Metastatic Liver Carcinoma in the Adrenal Gland (tissue), 2 donors: ENCODE data around the gene NDUFAF1.

DNA sequence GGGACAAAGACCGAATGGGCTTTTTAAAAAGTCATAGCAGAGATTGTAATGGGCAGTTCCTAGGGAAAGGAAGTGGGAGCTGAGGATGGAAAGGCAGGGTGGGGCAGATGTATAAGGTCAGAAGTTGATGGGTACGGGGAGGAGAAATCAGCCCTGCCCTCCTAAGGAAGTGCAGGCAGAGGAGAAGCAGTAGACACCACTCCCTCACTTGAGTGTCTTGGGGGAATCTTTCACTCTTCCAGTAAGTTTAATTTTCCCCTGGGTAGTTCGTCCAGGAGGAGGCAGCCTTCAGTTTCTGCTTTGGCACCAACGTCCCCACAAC is 14.1 kb upstream of the SRP14 start:
- PRO-cap, 2 experiments, result no peak in any of the 2 experiments

- PRO-cap, 2 experiments, result no peak in any of the 2 experiments
Observed at GRCh38 chr15:40095323-40095946, 13.2 kb downstream of the BMF start.

- PRO-cap, 2 experiments, result peak in 2 of 2 experiments; most common plus-strand start chr15:40106751 (in 2); most common minus-strand start chr15:40106615 (in 1)
Observed at GRCh38 chr15:40106464-40107315, 2.0 kb downstream of the BMF start.

- PRO-cap, 2 experiments, result no peak in any of the 2 experiments
Observed at GRCh38 chr15:40343368-40344073, 2.8 kb upstream of the CCDC9B start.

- PRO-cap, 2 experiments, result peak in 1 of 2 experiments; most common plus-strand start chr15:40382422 (in 1)
Observed at GRCh38 chr15:40382274-40382546, 311 bp upstream of the KNSTRN start.

DNA sequence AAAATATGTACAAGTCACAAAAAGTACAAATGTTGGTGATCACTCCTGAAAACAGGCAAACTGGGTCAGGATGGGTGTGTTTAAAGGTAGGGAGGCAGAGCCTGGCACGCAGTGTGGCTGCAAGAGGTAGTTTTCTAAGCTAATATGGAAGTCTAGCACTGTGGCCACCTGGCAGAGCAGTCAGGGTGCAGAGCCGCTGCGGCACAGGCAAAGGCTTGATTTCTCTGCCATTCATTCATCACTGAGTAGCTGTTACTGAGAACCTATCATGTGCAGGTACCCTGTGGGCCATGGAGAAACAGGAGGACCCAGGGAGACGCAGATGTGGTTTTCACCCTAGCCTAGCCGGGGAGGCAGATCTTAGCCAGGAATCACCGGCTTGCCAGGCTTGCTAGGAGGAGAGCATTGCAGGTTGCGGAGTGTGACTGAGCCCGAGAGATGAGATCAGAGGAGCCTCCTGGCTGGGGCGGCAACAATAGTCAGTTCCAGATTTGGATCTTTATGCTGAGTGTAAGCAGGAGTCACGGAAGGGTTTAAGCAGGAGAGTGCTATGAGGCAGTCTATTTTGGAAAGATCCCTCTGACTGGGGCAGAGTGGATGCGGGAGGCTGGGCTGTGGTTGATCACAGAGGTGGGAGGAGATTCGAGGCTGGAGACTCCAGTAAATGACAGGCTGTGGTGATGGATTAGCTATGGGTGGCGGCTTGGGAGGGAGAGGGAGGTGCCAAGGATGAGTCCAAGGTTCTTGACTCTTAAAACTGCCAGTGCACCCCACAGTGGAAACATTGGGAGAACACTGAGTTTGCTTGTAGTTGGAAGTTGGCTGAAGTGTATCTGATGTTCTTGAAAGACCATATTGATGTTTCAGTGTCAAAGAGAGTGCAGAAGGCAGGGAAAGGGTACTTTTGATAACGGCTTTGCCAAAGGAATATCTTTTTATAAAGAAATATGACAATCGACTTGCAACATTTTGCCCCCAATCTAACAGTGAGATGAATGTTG is 10.5 kb upstream of the BAHD1 start:
- PRO-cap, 2 experiments, result no peak in any of the 2 experiments

- PRO-cap, 2 experiments, result no peak in any of the 2 experiments
Observed at GRCh38 chr15:40471306-40472398, 868 bp downstream of the CHST14 start.

DNA sequence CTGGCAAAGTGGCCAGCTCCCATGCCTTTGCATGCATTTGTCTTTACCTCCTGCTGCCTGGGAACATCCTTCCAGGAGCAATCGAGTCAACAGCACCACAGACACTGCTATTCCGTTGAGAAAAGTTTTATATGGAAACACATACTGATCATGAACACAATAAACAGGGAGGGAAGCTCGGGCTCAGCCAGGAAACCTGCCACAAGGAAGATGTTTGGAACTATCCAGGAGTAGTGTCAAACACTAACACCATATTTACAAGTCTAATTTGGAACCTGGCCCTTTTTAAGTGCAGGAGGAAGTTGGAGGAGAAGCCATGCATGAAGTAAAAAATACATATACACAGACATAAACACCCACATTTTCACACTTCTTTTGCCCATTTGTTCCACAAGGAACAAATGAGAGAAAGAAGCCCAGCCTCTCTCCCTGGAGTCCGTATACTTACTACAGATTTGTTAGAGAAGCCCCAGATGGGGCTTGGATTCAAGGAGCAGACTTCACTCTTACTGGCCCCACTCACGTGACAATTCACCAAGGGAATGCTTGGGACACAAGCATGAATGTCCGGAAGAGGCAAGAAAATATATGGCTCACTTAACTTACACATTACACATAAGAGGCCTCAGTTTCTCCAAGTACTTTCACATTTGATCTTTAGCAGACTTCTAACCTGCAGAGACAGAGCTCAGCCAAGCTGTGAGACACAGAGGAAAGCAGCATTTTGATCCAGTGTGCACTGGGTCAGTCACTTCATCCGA is 11.7 kb downstream of the CCDC32 start:
- PRO-cap, 2 experiments, result no peak in any of the 2 experiments

- PRO-cap, 2 experiments, result no peak in any of the 2 experiments
Observed at GRCh38 chr15:40567181-40567543, 1.9 kb upstream of the RPUSD2 start.

DNA sequence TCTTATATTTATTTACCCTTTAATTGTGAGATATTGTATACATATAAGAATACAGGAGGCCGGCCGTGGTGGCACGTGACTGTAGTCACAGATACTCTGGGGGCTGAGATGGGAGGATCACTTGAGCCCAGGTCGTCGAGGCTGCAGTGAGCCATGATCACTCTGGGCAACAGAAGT is 772 bp upstream of the RMDN3 start:
- PRO-cap, 2 experiments, result no peak in any of the 2 experiments

GRCh38 chr15:40806694-40806866 is 309 bp upstream of the ZFYVE19 start:
- PRO-cap, 2 experiments, result no peak in any of the 2 experiments

DNA sequence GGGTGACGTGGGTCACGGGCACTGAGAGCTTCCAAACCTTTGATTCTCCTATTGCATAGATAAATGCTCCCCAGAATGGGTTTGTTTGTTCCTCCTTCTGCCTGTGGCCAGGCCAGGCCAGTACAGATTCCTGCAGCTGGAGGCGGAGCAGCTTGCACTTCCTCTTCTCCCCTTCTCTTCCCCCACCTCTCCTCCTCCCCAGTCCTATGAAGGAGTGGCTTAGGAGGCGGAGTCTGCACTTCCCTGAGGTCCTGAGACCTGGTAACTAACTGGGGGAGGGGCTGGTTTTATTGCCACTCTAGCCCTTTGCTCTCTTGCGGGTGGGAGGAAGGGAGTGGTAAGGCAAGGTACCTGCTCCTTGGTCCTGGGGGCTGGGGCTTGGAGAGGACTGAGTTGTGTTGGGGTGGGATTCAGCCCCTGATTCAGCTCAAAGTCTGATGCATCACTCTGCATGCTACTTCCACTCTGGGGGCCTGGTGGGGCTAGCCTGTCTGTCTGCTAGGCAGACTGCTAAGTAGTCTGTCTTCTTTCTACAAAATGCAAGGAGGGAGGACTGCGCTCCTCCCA is 3.6 kb downstream of the SPINT1 start:
- PRO-cap, 2 experiments, result peak in 1 of 2 experiments; most common minus-strand start position 180 of the sequence (in 1)

DNA sequence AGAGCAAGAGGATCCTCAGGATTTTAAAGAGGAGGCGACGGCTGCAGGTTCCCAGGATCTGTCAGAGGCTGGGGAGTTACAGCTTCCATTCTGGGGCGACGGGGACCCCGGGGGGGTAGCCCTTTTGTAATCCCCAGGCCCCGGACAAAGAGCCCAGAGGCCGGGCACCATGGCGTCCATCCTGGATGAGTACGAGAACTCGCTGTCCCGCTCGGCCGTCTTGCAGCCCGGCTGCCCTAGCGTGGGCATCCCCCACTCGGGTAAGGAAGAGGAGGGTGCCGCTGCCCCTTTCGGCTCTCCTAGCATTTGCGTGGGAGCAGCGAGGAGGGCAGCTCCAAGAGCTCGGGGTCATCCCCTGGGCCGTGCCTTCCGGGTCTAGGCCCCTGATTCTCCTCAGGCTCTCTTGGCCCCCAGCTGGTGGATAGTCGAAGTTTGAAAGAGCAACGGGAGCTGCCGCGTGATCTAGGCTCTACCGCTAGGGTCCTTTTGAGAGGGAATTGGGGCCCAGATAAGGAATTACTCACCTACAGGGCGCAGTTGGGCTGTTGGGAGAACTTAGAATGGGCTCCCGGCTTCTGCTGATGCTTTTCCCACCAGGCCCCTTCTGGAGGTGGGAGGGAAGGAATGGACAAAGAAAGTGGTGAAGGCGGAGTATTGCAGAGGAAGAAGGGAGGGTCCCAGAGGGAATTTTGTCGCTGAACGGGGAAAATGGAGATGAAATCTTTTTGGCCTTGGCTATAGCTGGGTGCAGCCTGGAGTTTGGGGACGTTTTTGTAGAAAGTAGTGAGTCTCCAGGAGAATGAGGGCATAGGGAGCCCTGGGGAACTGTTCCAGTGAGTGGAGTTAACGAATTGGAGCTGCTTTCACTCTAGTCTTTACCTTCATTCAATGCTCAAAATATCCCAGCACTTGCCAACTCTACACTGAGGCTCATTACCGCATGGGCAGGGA is 625 bp downstream of the VPS18 start:
- PRO-cap, 2 experiments, result no peak in any of the 2 experiments

GRCh38 chr15:40907404-40907925 is 13.2 kb downstream of the VPS18 start:
- PRO-cap, 2 experiments, result peak in 1 of 2 experiments; most common plus-strand start chr15:40907630 (in 1); most common minus-strand start chr15:40907492 (in 1)

- PRO-cap, 2 experiments, result no peak in any of the 2 experiments
Observed at GRCh38 chr15:40953645-40954804, 754 bp downstream of the CHAC1 start.

GRCh38 chr15:40956173-40957141 is 3.2 kb downstream of the CHAC1 start:
- PRO-cap, 2 experiments, result no peak in any of the 2 experiments

- PRO-cap, 2 experiments, result no peak in any of the 2 experiments
Observed at GRCh38 chr15:40985306-40986270, 32.3 kb downstream of the CHAC1 start.

GRCh38 chr15:41402149-41402730 is at the start of gene NDUFAF1:
TSS of gene NDUFAF1 (minus strand) at chr15:41402496.
- PRO-cap, 2 experiments, result peak in 2 of 2 experiments; most common plus-strand start chr15:41402564 (in 2); most common minus-strand start chr15:41402460 (in 2)

DNA sequence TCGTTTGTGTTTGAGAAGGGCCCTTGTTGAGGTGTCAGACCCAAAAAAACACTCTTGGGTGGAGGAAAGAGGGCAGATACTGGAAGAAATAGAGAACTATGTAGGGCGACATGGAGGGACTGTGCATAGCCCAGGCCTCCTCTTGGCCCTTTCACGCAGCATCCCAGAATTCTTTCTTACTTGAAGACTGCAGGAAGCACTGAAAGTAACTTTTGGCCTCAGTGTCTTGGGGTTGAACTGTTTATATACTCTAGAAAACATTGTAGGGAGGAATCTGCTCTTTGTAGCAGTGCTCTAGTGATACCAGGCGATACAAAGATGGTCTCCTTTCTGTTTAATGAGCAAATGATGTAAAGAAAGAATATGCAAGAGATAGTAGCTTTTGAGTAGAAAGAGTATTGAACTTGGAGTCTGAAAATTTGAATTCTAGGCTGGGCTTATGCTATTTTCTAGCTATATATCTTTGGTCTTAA is 1.0 kb downstream of the RTF1 start:
- PRO-cap, 2 experiments, result no peak in any of the 2 experiments

- PRO-cap, 2 experiments, result peak in 2 of 2 experiments; most common plus-strand start chr15:41474682 (in 2); most common minus-strand start chr15:41474526 (in 2)
Observed at GRCh38 chr15:41474382-41474884, 19.2 kb upstream of the ITPKA start.